Parietal lobe (tissue), 2 donors: ENCODE results near the genes MOCS1 and MDFI.

DNA sequence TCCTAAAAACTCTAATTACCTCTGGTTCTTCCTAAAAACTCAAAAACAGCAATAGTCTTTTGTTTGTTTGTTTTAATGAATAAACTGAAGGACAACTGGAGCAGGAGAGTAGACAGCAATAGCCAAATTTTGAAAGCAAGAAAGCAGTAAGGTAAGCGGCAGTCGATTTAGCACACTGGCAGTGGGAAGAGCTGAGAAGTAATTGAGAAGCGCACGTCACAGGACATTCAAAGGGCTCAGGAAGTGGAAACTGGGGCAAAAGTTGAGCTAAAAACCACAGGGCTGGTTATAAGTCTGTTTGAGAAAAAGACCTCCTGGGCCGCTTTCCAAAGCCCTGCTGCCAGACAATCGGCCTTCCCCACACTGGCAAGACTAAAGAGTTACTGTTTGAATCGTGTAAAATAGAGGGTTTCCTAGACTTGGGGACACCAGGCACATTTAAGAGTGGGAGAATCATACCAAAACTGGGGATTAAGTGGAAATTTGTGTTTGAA, 161.3 kb downstream of the DNAH8 start:
- RAMPAGE, long total RNA = no peak

DNA sequence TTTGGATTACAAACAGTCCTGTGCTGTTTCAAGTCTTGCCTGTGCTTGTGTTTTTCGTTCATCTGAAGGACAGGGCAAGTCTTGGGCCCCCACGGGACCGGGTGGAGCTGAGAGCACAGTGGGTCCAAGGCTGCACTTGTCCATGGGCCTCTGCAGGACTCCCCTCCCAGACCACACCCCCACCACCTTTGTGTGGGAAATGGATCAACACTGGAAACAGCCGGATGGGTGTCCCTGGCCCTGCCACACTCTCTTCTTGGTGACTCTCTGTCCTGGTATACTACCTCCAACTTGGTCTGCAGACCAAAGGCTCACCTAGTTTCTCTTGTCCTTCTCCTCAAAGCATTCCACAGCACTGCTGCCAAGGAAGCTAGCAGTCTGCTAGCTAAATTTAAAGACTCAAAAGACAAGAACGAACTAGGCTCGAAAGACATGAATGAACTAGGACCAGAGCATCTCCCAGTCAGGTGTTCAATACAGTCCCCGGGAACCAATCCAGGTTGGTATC, 16.7 kb downstream of the KCNK5 start:
- RAMPAGE, long total RNA = no peak

DNA sequence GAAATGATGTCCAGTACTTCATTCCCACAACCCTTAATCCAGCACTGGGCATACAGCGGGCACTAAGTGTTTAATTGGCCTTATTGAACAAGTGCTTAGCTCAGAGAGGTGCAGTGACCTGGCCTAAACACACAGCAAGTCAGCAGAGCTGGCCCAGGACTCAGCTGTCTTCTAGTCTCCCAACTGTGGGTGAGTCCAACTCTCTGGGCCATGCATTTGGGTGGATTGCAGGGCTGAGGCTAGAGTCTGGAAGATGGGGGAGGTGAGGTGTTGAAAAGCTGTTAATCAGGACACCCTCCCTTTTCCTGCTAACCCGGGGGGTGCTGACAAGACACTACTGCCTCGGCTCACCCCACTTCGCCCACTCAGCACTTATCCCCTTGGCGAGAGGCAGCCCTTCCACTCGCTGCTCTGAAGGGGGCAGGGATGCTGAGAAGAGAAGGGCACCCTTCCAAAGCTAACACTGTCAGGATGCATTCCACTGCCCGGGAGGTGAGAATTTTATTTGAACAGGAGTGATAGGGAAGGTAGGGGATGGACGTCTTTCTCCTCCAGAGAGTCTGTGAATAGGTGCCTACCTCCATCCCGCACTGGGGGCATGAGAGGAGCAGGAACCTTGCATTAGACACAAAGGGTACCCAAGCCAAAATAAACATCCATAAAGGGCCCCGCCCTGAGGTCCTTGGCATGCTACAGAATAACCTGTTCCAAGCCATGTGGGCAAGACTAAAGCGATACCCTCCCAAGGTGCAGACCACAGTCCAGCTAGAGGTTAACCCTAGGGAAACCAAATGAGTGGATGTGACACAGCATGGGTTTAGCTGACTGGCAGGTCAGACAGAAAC, 14.1 kb downstream of the KCNK5 start:
- RAMPAGE, long total RNA = no peak

GRCh38 chr6:39226613-39227455, 2.4 kb downstream of the KCNK5 start:
- RAMPAGE, long total RNA = no peak

DNA sequence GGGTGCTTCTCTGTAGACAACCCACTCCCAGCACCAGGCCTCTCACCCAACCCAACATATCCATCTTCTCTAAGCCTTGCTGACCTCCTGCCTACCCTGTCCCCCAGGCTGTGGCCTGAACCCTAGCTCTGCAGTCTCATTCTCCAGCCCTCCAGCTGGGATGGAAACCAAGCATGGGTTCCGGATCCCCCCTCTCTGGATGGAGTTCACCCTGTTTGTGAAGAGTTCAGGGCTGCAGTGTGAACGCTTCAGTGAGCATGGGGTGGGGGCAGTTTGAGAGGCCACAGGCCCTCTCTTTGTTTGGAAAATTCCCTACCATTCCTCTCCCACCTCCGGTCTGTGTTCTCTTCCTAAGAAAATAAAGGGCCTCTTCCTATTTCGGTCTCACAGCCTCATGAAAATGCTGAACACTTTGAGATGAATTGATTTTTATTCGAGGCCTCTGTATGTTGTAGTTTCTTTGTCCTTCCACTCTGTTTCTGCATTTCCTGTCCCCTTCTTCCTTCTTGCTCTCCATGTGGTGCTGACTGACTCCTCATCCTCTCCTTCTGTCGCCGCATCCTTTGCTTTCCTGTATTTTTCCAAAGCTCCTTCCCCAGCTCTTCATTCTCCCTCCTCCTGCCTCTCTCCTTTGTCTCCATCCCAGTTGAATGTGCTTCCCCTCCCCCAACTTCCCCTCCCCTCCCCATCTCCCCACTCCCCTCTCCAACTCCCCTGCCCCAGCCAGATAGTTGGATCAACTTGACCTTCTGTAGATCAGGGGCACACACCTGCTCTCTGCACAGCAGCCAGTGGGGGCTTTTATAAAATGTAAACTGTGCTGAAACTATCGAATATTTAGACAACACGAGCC, 2.4 kb upstream of the KCNK5 start:
- RAMPAGE, long total RNA = no peak

DNA sequence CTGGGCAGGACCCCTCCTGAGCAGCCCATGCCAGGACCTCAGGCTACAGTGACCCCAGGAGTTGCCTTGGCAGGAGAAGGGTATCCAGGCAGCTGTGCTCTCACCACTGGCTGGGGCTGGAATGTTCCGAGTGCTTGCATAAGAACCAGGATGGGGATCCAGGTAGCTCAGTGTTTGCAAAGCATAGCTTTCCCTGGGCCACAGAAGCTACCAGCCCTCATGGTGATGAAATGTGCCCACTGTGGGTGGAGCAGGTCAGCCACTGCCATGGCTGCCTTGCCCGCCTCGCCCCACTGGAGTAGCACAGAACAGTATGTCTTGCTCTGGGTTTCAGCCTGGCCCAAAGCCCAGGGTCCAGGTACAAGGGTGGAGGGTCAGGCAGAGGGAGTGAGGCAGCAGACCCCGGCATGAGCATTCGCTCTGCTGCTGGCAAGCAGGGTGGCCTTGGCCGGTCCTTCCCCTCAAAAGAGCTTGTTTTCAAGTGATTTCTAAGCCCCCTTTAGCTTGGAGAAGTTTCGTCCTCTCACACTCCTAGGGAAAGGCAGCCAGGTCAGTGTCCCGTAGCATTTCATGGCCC, 34.7 kb downstream of the KCNK17 start:
- RAMPAGE, long total RNA = no peak

DNA sequence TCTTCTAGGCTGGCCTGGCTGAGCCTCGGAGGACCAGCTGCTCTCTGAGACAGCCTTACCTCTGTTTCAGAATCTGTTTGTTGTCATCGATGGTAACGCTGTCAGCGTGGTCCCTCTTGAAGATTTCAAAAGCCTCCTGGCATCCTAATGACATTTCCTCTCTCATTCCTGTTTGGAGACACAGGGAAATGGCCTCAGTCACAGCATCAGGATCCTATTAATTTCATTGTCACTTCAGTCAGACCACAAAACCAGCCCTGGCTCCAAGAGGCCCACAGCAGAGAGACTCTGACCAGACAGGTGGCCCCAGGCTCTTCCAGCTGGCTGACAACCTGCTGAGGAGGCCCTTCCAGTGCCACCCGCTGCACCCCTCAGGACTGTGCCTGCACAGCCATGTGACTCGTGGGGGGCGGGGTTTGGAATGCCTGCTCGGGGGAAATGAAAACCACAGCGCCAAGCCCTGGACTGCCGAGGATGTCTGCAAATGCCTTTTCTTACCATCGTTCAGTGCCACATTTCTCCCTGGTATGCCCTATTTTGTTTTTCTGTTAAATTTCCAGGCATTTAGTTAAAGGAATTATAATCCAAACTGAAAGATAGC, 108.6 kb upstream of the KCNK16 start:
- RAMPAGE, long total RNA = no peak

DNA sequence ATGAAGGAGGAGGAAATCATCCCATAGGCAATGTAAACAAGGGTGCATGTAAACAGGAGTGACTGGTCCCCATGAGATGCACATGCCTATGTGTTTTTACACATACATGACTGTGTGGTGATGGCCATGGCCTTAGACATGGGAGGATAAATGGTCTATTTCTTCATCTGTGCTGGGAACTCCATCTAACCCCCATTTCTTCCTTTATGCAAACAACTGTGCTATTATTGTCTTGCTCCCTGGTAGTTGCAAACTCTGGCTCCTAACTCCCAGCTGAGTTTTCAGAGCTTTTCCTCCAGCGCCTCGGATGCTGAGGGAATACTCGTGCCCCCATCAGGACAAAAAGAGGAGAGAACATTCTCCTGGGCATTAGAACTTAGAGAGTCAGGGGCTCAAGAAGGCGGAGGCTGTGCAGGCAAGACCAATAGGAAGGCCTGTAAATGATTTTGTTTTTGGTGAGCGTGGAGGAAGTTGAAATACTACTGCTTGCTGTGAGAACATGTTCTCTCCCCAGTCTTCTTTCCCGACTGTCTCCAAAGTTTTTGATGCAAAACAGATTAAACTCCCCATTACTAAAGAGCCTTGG, 2.1 kb downstream of the DAAM2 start:
- RAMPAGE, long total RNA = no peak

- RAMPAGE, long total RNA = no peak
These were observed 20.5 kb downstream of the DAAM2 start for GRCh38 chr6:39812286-39813387.

GRCh38 chr6:39879227-39879629, 55.0 kb downstream of the MOCS1 start:
- RAMPAGE, long total RNA = no peak

GRCh38 chr6:39933603-39934887, at the start of gene MOCS1:
TSS of gene MOCS1 (minus strand) at chr6:39934462.
- RAMPAGE, long total RNA = no peak

DNA sequence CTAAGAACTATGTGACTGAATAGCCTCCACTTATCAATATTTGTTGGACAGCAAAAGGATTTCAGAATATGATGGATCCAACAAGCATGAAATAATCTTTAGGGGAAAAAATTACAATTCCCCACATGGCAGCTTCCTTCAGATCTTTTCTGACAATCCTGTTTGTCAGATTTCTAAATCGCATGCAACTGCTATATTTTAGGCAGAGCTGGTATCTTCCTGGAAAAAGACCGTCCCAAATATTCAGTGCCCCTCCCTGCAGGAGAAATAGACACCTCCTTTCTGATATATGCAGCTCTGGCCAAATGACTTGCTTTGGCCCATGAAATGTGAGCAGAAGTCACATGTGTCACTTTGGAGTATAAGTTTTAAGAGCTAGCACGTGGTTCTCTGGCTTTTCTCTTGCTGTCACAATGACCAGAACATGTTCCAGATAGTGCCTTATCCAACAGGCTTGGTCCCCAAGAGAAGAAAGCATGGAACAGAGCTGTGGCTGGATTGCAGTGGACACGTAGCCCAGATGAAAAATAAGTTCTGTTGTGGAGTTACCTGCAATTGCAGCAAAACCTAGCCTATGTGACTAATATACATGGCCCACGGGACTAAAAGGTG, 40.5 kb downstream of the UNC5CL start:
- RAMPAGE, long total RNA = no peak

DNA sequence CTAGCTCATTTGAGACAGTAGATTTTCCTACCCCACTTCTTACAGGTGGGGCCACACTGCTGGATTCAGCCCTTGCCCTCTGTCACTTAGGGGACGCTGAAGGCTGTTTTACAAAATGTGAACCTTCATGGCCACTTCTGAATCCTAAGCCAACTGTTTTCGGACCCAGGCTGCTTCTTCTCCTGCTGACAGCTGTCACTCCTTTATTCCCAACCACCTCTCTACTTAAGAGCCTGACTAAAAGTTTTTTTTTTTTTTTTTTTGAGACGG, 35.1 kb downstream of the UNC5CL start:
- RAMPAGE, long total RNA = no peak

- RAMPAGE, long total RNA = no peak
These were observed 2.3 kb downstream of the APOBEC2 start for GRCh38 chr6:41055166-41055755.

DNA sequence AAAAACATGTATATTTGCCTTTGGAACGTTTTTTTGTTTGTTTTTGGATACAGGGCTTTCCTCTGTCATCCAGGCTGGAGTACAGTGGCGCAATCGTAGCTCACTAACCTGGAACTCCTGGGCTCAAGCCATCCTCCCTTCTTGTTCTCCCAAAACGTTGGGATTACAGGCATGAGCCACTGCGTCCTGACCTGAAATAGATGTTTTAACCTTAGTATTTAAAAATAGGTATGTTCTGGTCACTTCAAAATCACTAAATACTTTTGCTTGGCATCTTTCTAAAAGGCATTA, 2.3 kb downstream of the NFYA start:
- RAMPAGE, long total RNA = no peak

- RAMPAGE, long total RNA = no peak
These were observed 31.3 kb downstream of the NFYA start for GRCh38 chr6:41103945-41104635.

- RAMPAGE, long total RNA = no peak
These were observed 18.1 kb downstream of the TREML1 start for GRCh38 chr6:41135793-41136659.

GRCh38 chr6:41274241-41274775, 12.2 kb downstream of the TREM1 start:
- RAMPAGE, long total RNA = no peak

DNA sequence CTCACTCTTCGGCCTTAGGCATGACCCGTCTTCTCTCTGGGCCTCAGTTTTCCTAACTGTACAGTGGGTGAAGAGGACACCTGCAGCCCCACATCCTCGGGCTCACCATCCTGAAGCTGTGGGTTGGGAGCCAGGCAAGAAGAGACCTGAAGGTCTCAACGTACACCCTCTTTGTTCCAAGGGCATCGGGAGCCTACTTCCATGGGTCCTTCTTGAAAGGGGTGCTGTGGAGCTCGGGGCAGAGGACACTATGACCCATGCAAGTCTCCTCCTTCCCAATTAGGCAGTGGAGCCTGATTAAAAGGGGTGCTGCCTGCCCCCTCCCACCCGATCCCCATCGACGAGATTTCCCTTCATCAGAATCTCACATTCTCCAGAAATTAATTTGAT, 6.7 kb downstream of the FOXP4 start:
- RAMPAGE, long total RNA = no peak

DNA sequence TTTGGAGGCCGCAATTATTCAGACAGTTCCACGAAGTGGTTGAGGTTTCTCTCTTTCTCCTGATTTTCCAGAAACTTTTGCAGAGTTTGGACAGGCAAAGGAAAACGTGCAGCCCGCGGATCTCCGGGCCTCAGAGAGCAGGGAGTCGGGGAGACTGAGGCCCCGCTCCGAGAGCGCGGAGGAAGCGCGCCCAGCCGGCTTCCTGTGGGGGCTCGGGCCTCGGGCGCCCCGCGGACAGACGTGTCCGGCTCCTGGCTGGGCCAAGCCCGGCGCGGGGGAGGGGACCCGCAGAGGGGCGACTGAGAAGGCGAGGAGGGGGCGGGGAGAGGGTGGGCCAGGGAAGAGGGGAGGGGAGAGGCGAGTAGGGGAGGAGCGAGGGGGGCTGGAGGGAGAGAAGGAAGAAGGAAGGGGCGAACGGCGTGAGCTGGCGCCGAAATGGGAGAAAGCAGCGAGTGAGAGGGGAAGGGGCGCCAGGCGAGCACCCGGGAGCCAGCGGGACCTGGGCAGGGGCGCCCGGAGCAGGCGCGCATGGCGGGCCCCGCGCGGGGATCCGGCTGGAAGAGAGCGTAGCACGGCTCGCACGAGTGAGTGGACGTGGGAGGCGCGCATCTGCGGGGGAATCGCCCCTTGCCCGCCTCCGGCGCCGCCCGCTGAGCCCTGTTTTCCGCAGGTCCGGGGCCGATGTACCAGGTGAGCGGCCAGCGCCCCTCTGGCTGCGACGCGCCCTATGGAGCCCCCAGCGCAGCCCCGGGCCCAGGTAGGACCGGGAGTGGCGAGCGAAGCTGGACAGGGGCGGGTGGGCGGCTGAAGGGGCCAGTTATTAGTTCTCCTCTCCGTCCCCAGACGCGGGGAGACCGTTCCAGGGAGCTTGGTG, at the start of gene MDFI:
TSS of gene MDFI (plus strand) at position 400 of the 874 bp plus-strand sequence.
- RAMPAGE, long total RNA = no peak